Measurements from ENCODE around the gene CHKA.

DNA sequence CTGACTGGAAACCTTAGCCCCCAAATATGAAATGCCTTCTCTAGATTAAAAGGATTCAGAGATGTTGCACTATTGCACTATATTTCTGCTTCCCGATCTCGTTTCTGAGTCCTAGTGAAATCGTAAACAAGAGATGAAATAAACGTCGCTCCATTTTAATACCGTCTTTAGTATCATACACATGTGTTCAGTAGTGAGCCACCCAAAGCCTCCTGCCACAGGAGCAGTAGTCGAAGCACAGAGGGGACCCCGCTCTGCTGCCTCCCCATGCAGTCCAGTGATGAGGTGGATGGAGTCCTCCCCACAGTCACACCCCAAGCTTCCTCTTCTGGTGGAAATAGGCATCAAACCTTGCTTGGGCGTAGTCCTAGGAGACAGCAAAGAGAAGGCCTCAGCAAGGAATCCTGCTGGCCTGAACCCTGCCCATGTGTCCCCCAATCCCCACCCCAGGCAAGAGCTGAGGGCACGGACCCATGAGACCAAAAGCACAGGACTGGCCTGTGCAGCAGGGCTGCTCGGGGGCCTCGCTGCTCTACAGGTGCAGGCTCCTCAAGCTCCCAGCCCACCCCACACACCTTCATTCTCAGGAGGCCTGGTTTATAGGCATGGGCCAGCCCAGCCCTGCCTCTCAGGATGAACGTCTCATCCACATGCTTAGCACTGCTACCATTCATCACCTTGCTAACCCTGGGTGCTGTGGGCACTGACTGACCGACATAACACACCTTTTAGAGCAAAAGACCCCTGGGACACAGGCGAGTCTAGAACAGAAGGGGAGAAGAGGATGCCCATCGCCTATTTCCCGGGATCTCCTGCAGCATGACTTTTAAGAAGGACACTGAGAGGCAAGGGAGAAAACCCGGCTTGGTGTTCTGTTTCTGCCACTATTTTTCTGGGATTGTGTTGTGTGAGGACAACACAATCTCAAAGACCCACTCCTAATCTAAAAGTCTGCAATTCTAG is 15.1 kb downstream of the TCIRG1 start:
- RRBS = no CpG with 5 or more reads among the region's 18 CpGs

DNA sequence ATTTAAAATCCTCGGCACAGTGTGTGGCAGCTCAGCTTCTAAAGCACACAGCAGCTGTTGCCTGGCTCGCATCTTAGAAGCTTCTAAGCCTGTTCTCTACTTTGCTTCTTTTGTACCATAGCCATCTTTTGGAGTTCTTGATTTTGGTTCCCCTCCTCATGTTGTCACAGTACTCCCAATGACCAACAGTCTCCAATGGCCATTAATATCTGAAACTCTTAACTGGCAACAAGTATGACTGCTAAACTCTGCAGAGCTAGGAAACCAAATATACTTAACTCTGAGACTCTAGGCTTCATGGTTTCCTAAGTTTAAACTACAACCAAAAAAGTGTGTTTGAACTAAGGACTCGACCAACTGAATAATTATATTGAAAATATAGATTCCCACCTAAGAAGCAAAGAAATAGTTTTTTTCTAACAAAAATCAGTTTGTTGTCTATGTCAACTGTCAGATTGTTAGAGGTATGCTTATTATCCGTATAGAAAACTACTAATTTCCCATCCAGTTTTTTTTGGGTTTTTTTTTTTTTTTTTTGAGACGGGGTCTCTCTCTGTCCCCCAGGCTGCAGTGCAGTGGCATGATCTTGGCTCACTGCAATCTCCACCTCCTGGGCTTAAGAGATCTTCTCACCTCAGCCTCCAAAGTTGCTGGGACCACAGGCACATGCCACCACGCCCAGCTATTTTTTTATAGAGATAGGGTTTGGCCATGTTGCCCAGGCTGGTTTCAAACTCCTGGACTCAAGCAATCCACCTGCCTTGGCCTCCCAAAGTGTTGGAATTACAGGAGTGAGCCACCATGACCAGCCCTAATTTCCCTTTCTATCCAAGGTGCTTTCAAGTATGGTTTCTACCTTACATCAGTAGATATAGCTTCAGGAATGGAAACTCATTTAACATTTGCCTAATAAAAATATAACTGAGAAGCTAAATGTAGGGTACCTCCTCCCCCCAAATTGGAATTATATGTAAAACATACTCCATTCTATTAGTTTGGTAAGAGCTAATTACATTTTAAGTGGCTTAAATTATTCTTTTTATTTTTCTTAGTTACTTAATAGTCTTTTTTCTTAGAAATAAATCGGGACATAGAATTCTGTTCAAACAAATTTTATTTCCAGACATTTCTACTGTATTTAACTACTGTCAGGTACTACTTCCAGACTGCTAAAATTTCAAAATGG is 28.3 kb downstream of the CHKA start:
- RRBS = no CpG with 5 or more reads among the region's 7 CpGs

DNA sequence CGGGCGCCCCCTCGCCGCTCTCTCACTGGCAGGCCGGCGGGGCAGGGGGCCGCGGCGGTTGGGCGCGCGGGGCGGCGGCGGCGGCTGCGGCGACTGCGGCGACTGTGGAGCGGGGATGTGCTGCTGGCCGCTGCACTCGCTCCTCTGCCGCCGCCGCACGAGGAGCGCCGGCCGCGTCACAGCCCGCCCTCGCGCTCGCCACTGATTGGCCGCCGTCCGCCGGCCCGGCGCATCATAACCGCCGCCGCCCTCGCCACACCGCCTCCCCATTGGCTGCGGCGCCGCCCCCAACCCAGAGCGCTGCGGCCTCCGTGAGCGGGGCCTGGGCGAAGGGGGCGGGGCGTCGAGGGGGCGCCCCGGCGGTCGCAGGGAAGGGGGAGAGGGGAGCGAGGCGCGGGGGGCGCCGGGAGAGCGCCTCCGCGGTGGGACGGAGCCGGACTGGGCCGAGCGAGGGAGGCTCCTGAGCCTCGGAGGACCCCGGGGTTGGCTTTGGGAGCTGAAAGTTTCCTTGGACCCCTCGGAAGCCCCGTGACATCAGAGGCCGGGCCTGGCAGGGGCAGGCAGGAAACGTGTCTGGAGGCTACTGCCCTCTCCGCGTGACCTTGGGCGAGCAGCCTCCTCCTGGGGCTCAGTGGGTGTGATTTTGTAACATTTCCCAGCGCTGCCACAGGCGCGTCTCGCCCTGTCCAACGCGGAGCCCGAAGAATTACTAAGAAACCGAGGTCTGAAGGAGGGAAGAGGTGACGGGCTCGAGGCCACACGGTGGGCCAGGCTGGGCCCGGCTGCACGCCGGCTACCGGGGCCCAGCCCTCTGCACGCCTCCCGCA is at the start of gene CHKA:
Gene CHKA, minus strand, starts transcription at position 146 of the 827 bp plus-strand sequence.
- RRBS = 3% methylated on average over 23 of the region's 99 CpGs

GRCh38 chr11:68166165-68167066 is 45.2 kb upstream of the CHKA start:
- RRBS = no CpG with 5 or more reads among the region's 7 CpGs

- RRBS = 4% methylated on average over 21 of the region's 52 CpGs
These were observed 1.1 kb upstream of the KMT5B start for GRCh38 chr11:68214064-68214664.

- RRBS = no CpG with 5 or more reads among the region's 25 CpGs
These were observed 9.6 kb downstream of the C11orf24 start for GRCh38 chr11:68261983-68262671.

DNA sequence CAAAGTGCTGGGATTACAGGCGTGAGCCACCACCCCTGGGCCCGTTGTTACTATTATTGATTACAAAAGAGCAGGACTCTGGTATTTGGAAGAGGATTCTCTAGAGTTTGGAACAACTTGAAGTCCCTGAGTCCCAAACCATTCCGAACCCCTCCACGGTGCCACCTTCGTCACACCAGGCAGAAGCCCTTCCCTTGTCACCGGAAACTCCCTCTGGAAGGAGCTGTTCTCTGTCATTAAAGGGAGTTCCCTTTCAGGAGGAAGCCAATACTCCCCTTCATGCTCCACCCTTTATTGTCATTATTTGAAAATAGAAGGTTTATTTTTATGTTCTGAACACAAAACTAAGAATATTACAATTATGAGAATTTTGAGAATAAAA is 5.1 kb upstream of the C11orf24 start:
- RRBS = no CpG with 5 or more reads among the region's 6 CpGs

- RRBS = no CpG with 5 or more reads among the region's 15 CpGs
These were observed 10.6 kb upstream of the C11orf24 start for GRCh38 chr11:68282177-68282902.

DNA sequence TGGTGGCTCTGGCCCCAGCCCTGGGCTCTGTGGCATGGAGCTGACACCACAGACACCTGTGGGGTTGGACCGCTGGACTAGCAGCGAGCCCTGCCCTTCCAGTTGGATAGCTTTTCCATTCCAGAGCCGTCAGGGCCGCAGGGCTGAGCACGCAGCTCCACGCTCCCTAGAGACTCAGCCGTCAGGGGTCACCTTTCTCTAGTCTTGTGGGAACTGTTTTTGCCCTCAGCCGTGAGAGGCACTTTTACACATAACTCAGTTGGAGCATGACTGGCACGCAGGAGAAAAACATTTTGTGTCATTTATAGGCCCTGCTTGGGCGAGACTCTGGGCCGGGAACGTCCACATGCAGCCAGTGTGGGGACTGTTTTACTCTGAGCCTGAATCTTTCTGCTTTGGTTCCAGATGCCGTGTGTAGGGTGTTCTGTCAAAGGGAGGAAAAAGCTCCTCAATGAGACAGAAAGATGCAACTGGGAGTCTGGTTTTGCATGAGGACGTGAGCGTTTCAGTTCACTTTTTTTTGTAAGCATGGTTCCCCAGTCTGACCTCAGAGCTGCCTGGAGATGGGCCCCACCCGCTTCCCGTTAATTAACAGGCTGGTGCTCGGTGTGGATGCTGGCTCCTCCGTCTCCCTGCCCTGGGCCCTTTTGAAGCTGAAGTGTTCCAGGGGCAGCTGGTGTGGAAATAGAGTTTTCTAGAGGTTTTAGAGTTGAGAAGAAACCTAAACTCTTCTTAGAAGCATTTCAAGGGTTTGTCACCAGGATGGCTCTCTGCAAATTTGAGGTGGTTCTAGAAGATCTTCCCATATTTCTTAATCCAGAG is 58.3 kb downstream of the LRP5 start:
- RRBS = no CpG with 5 or more reads among the region's 19 CpGs

- RRBS = no CpG with 5 or more reads among the region's 17 CpGs
These were observed 62.3 kb upstream of the PPP6R3 start for GRCh38 chr11:68398032-68398822.

DNA sequence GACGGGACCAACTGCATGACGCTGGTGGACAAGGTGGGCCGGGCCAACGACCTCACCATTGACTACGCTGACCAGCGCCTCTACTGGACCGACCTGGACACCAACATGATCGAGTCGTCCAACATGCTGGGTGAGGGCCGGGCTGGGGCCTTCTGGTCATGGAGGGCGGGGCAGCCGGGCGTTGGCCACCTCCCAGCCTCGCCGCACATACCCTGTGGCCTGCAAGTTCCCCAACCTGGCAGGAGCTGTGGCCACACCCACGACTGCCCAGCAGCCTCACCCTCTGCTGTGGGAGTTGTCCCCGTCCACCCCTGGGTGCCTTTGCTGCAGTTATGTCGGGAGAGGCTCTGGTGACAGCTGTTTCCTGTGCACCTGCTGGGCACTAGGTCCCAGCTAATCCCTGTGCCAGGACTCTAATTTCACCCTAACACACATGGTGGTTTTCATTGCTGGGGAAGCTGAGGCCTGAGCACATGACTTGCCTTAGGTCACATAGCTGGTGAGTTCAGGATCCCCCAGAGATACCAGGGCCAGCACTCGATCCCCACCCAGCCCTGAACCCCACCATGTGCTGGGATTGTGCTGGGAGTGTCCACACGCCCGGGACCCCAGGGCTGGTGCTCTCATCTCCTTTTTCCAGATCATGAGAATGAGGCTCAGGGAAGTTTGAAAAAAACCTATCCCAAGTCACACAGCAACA is 48.9 kb upstream of the PPP6R3 start:
- RRBS = 100% methylated on average over 3 of the region's 21 CpGs

- RRBS = no CpG with 5 or more reads among the region's 18 CpGs
These were observed 46.9 kb upstream of the PPP6R3 start for GRCh38 chr11:68413729-68414018.

GRCh38 chr11:68660497-68660952 is 23.8 kb upstream of the GAL start:
- RRBS = 100% methylated on average over 1 of the region's 16 CpGs

DNA sequence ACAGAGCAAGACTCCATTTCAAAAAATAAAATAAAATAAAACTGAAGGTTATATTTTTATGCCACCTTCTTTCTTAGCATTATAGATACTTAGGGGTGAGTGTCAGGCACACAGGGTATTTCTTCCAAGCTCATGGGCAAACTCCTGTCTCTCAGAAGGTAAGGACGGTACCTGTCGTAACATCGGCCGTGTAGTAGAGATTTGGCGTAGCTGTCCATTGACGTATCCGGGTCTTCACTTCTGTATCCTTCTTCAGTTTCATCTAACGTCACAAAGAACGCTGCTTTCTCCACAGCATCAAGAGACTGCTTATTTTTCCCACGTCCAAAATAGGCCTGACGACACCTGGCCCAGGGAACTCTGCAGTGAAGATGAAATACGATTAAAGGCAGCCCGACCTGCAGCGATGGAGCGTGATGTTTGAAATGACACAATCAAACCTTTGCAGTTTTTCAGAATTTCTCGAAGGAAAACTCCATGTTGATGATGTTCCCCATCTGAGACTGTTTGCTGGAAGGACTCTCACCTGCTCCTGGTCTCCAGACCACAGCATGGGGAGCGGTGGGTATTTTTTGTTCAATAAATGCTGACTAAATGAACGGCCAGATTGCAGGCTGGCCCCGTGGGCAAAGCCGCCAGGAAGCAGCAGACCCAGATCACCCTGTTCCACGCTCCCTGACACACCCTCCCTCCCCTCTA is 30.4 kb upstream of the TESMIN start:
- RRBS = no CpG with 5 or more reads among the region's 21 CpGs

GRCh38 chr11:68845225-68846031 is 3.7 kb upstream of the CPT1A start:
- RRBS = no CpG with 5 or more reads among the region's 21 CpGs

DNA sequence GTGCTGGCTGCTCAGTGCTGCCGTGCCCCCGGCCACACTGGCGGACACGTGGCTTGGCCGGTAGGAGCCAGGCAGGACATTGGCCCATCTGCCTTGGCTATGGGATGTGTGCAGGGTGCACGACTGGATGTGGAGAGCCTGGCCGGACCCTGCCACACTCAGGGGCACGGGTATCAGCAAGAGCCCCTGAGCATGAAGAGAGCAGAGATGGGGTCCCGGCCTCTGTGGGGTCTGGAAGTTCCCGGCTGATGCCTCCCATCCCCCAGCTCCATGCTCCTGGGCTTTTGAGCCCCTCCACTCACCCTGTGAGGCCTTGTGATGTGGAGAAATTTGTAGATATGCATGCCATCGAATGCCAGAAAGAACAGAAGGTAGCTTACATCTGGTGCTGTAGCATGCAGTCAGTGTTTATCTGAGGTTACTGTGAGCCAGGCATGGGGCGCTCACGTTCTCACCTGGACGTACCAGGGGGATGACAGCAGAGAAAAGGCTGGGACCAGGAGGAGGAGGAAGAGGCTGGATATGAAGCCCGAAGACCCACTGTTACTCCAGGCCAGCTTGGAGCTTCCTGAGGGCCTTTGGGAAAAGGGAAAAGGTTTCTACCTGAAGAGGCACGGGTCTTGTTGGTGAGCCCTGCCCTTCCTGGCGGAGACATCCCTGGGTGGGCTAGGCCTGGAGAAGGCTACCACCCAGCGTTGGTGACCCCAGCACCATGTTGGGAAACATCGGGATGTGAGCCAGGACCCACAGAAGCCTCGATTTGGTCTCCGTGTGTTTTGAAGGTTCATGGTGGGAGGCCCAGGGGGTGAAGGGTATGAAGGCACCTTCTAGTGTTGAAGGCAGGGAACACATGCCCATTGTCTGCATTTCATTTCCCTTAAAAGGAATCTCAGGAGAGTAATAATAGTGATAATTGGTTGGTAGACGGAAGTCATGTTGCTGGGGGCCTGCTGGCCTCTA is 47.0 kb downstream of the TPCN2 start:
- RRBS = 81% methylated on average over 4 of the region's 22 CpGs

DNA sequence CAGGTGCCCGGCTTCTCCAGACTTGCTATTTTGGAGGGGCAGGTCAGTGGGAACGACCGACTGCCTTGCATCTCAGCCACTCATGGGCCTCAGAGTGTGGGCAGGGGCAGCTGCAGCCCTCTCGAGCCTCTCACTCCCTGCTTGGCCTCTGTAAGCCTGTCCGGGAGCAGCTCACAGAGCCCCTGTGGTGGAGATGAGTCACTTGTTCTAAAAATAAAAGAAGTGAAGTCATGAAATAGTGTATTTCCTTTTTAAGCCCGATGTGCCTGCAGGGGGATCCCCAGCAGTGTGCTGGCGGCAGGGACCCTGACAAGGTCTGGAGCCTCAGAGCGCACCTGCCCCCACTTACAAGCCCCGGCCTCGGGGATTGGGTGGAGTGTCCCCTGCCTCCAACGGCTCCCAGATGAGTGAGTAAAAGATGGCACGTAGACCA is 10.8 kb downstream of the SMIM38 start:
- RRBS = no CpG with 5 or more reads among the region's 12 CpGs

GRCh38 chr11:69288347-69289055 is 5.5 kb upstream of the MYEOV start:
- RRBS = 86% methylated on average over 6 of the region's 17 CpGs

- RRBS = no CpG with 5 or more reads among the region's 17 CpGs
These were observed 4.6 kb downstream of the MYEOV start for GRCh38 chr11:69298457-69298988.

DNA sequence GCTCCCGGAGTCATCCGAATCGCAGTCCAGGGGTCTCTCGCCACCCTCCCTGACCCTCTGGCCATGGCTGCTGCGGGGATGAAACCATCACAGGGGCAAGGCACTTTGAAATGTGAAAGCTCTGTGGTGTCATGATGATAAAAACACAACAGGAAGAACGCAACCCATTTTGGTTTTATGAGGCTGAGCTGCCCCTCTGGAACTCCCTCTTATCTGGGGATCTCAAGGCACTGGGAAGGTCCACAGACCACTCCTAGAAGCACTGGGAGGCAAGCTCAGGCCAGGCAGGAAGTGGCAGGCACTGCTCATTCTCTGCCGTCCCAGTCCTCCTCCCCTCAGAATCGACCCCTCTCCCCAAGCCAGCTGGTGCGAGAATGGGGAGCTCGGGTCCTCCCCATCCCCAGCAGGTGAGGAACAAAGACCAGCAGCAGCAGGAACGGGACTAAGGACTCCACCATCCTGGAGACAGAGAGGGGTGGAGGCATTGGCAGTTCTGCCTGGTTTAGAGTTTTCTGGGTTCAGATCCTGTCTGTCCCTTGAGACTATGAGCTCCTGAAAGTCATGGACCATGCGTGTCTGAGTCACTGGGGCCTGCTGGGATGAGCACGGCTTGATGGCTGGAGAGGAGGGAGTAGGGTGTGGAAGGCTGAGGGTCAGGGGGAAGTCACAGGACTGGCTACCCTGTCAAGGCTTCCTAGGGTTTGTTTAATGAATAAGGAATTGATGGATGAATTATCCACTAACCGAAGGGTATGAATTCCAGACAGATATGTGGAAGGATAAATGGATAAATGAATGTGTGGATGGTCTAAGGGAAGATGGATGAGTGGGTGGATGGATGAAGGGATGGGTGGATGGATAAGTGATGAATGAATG is 6.3 kb downstream of the MYEOV start:
- RRBS = no CpG with 5 or more reads among the region's 14 CpGs